Heart (tissue), 3 donors: ENCODE measurements around a stretch of chr17.

DNA sequence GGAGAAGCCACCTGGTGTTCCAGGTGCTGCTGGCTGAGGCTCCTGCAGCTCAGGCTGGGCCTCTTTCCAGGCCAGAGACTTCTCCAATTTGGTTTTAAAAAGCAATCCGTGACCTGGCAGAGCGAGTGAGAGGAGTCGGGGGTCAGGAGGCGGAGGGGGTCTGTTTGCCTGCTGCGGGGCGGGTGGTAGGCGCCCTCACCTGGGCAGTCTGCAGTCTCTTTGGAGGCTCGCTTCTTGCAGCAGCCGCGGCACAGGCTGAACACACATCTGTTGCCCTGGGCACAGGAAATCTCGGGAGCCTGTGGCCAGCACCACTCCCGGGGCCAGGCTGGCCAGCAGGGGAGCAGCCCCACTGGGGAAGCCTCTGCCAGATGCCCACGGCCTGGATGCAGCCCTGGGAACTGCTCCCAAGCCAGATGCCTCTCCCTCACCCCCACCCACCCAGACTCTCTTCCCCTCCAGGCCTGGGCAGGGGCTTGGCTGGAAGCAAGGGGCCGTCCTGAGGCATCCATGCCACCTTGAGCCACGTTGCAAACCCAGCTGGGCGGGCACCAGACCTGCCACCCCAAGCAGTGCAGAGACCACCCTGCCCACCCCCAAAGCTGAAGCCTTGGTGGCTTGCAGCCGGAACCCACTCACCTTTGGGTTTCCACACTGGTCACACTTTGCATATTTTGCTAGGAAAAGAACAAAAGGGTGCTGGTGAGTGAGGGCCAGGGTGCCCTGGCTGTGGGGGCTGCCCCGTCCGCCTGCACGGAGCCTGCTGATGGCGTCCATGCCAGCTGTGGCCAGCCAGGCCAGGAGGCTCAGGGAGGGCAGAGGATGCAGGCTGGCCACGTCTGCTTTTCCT lies 6.7 kb downstream of the GPS1 start:
- RAMPAGE, long total RNA, 2 experiments: no peak in any of the 2 experiments

DNA sequence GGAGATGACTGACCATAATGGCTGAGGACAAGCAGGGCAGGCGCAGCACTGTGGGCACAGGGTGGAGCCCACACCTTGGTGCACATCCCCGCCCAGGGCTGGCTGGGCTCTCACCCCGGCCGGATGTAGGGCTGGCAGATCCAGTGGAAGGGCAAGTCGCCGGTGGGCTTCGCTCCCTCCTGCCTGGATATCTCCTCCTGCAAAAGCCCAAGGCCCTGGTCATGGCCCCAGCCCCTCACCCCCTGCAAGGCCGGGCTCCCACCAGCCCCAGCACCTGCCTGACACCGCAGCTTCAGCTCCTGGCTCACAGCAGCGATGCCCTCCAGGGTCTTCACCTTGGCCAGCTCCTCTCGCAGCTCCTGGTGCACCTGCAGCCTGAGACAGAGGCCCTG lies 5.0 kb downstream of the DUS1L start:
- RAMPAGE, long total RNA, 2 experiments: no peak in any of the 2 experiments

GRCh38 chr17:82077829-82078871 lies 12.5 kb upstream of the DUS1L start:
- RAMPAGE, long total RNA, 2 experiments: no peak in any of the 2 experiments

GRCh38 chr17:82078872-82079776 lies 13.5 kb upstream of the DUS1L start:
- RAMPAGE, long total RNA, 2 experiments: no peak in any of the 2 experiments

- RAMPAGE, long total RNA, 2 experiments: no peak in any of the 2 experiments
These were observed 12.5 kb downstream of the FASN start for GRCh38 chr17:82085545-82085997.

DNA sequence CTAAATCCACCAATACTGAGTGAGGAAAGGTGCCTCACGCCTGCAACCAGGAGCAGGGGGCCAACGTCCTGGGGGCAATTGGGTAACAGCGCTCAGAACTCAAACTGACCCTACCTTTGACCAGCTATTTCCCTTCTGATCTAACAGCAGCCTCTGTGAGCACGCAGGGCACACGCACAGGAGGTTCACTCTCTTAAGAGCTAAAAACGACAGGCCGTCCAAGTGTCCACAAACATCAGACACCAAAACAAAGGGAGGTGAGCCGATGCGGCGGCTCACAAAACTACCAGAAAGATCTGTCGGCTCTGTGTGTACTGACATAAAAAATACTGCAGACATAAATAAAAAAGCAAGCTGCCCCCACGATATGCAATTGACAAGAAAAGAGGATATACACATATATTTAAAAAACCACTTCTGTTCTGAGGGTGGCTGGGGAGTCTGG lies 19.8 kb upstream of the FASN start:
- RAMPAGE, long total RNA, 2 experiments: no peak in any of the 2 experiments

GRCh38 chr17:82153942-82154305 lies 55.9 kb upstream of the FASN start:
- RAMPAGE, long total RNA, 2 experiments: no peak in any of the 2 experiments

- RAMPAGE, long total RNA, 2 experiments: no peak in any of the 2 experiments
These were observed 1.4 kb upstream of the CCDC57 start for GRCh38 chr17:82214055-82214432.

GRCh38 chr17:82231873-82232682 lies 3.2 kb downstream of the SLC16A3 start:
- RAMPAGE, long total RNA, 2 experiments: no peak in any of the 2 experiments

DNA sequence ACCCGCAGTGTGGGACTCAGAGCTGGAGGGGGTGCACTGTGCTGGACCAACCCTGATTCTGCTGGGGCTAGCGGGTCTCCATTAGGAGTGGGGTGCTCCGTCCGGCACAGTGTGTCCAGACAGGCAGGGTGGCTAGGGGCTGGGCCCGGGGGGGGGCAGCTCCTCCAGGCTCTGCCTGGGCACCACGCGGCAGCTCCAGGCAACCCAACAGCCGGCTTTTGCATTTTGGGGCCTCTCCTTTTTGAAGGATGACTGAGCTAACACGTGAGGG lies 9.1 kb downstream of the SLC16A3 start:
- RAMPAGE, long total RNA, 2 experiments: no peak in any of the 2 experiments

DNA sequence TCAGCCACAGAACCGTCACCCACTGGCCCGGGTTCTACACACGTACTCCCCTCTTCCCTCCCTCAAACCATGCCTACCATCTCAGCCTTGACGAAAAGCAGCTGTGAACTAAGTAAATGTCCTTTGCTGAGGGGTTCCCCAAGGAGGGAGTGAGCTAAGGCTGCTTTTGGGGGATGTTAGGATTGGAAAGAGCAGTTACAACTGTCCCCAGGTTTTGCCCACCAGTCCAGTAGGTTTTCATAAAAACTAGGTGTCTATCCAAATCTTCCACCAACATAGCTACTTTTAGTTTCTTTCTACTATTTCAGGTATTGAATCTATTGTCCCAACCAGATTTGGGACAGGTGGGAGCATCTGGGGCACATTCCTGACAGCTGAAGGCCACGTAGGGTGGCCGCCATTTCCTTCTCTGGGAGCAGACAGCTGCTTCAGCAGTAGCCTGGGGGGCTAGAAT lies 11.6 kb downstream of the CSNK1D start:
- RAMPAGE, long total RNA, 2 experiments: no peak in any of the 2 experiments

GRCh38 chr17:82283174-82283609 lies 9.7 kb upstream of the CSNK1D start:
- RAMPAGE, long total RNA, 2 experiments: no peak in any of the 2 experiments

GRCh38 chr17:82309851-82310511 lies 7.4 kb downstream of the CD7 start:
- RAMPAGE, long total RNA, 2 experiments: no peak in any of the 2 experiments

DNA sequence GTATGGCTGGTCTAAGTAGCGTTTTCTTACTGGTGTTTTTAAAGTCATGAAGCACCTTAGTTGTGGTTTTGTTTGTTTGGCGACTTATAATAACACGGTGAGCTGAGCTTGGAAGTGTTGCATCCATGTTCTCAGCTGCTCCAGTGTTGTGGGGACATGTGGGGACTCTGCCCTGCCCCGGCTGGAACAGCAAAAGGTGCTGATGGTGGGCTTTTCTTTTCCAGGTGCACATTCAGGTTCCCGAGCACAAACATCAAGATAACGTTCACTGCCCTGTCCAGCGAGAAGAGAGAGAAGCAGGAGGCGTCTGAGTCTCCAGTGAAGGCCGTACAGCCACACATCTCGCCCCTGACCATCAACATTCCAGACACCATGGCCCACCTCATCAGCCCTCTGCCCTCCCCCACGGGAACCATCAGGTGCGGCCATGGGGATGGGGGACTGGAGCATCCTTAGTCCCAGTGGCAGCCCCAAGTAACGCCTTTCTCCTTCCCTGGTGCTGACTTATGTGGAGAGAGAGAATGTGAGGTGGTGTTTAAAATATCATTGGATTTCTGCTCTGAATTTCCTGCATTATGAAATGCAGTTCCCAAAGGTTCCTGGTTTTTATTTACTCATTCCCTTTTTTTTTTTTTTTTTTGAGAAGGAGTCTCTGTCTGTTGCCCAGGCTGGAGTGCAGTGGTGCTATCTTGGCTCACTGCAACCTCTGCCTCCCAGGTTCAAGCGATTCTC lies 43.8 kb downstream of the FOXK2 start:
- RAMPAGE, long total RNA, 2 experiments: no peak in any of the 2 experiments

GRCh38 chr17:82571459-82572190 lies 52.1 kb downstream of the FOXK2 start:
- RAMPAGE, long total RNA, 2 experiments: no peak in any of the 2 experiments

DNA sequence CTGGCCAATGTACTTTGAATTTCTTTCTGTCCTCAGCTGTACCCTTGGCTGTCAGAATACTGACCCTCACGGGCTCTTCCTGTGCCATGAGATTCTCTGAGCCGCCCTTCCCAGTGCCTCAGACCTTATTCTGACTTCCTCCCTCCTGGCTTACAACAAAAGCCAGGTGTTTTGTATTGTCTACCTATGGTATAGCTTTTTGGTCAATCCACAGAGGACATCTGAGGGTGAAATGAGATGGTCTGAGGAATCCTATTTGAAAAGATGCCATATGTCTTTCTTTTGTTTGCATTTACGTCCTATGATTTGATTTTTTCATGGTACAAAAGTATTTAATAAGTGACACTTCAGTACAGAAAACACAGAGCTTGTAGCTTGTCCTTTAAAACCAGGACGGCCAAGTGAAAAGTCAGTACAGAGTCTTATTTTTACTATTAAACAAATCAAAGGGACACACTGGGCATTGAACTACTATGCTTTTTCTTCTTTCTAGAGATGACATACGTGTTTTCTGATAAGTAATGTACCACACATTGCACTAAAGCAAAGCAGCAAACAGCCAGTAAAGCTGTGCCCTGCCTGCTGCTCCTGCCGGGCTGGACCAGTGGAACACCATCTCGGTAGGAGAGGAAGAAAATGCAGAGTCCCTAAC lies 55.2 kb downstream of the FOXK2 start:
- RAMPAGE, long total RNA, 2 experiments: no peak in any of the 2 experiments

DNA sequence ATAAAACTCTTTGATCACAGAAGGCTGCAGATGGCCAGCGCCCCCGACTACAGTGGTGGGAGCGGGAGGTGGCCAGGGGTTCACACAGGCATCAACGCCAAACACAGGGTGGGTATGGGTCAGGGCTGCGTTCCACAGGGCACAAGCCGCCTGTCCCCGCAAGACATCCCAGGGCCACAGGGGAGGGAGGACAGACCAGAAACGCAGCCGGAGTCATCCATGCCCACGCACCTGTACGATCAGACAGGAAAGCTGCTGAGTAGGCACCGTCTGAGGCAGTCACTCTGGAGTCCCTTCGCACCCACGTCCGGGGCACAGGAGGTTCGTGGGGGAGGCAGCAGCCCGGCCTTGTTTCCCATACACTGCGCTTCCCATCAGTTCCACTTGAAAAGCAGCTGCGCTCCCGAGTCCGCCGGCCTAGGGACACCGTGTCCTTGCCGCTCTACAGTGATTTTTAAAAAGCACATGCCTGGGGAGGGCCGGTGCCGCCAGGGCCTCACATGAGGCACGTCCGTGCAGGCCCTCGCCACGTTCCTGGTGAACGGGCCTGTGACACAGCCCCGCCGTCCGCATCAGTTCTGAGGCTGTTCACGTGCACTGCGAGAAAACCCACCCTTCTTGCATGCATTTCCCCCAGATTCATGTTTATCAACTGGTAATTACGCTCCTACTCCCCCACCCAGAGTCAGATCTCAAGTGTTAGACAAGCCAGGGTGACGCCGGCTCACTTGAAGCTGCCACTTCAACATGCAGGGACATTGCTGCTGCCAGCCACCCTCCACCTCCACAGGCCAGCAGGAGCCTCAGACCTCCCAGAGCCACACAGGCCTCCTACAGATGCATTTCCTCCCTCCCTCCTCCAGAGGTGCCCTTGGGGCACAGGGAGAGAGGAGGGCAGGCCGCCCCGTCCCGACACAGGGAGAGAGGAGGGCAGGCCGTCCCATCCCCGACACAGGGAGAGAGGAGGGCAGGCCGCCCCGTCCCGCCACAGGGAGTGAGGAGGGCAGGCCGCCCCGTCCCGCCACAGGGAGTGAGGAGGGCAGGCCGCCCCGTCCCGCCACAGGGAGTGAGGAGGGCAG lies 34.7 kb downstream of the WDR45B start:
- RAMPAGE, long total RNA, 2 experiments: no peak in any of the 2 experiments

GRCh38 chr17:82654746-82656076 lies 7.0 kb upstream of the WDR45B start:
- RAMPAGE, long total RNA, 2 experiments: no peak in any of the 2 experiments

DNA sequence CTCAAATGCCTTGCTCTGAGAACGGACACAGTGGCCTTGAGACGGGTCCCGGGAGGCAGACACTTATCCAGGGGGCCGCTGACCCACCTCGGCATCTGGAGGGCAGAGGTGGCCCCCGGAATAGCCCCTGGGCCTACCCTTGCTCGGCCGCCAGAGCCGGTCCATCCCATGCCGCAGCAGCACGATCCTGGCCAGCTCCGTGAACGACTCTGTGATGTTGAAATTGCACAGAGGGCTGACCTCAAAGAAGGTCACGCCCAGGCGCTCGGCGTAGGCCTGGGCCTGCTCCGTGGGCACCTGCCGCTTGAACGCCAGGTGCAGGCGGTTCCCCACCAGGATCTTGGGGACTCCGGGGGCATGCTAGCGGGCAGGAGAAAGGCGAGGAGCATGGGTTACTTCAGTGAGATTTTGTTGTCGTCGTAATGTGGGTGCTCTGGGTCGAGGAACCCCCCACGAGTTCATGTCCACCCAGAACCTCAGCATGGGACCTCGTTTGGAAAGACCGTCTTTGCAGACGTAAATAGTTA lies 10.2 kb upstream of the WDR45B start:
- RAMPAGE, long total RNA, 2 experiments: no peak in any of the 2 experiments

- RAMPAGE, long total RNA, 2 experiments: no peak in any of the 2 experiments
These were observed 36.3 kb upstream of the ZNF750 start for GRCh38 chr17:82876049-82876671.